Right lobe of liver (tissue), 4 donors: ENCODE data around the gene CAND2.

DNA sequence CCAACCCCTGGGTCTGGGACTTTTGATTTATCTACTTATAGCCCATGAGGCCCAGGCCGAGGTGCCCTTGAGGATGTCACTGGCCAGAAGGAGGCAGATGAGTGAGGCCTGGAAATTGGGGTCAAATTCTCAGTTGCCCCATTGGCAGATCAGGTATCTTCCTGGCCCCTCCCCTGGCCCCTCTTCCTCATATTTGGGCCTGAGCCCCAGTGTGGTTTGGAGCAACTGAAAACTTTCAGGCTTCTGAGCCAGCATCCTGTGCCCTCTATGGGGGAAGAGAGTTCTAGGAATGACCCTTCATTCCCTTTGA lies 70.7 kb downstream of the ATP2B2 start:
- PRO-cap, 4 experiments = peak in 1 of 4 experiments; most common minus-strand start position 193 of the sequence (in 1)
- RAMPAGE, long total RNA, 2 experiments = no peak in any of the 2 experiments

DNA sequence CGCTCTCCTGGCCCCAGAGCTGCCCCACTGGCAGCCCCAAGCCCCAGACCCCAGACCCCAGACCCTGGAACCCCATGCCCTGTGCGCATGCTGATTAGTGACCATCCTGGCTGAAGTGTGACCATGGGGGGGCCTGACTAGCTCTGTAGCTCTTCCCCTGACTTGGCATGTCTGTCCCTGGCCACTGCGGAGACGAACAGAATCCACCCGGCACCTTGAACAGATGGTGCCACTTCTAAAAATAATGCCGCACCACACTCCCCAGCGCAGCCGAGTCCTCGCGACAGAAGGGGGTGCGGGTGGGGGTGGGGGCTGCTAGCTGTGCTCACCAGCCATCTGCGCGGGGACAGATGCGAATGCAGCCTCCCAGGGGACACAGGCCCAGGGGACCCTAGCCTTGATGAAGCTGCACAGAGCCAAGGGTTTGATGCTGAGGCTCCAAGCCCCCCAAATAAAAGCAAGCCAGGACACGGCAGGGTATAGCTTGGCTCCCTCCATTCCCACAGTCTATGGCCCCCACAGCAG lies 41.4 kb downstream of the ATP2B2 start:
- PRO-cap, 4 experiments = no peak in any of the 4 experiments
- RAMPAGE, long total RNA, 2 experiments = no peak in any of the 2 experiments

DNA sequence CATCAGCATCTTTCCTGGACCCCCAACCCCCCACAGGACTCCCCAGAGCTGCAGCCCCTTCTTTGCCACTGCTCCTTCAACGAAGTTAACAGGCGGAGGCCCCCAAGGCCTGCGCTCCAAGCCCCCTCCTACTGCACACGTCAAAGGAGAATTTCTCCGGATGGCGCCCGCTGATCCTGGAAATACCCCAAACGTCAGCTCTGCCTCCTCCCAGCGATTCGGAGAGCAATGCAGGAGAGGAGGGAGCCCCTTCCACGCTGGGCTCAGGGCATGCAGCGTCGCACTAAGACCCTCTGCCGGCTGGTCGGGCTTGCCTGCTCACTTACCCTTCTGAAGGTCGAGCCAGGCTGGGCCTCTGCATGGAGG lies 1.3 kb downstream of the ATP2B2 start:
- PRO-cap, 4 experiments = peak in 1 of 4 experiments; most common plus-strand start position 228 of the sequence (in 1)
- RAMPAGE, long total RNA, 2 experiments = no peak in any of the 2 experiments

DNA sequence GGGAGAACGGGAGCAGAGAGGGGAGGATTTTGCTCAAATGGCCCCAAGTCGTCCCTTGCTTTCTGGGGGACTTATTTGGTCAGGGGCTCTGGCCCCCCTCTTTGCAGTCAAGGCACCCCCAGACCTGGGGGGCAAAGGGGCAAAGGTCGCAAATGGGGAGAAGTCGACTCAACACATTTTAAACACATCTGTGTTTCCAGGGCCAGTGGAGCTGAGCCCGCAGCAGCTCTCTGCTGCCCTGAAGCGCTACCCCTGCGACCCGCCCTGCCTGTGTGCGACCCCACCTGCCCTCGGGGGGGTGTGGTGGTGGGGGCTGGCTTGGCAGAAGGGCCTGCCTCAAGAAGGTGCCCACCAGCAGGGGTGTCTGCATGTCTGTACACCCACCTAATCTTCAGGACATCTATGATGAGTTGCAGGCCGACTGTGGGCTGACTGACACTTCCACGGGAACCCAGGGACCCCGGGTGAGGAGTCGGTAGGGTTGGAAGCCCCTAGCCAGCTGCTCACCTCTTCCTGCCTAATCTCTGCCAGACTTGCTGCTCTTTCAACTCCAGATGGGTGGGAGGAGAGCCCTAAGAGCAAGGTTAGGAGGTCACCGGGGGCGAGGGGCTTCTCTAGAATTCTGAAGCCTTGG lies 721 bp upstream of the ATP2B2 start:
- PRO-cap, 4 experiments = peak in 3 of 4 experiments; most common plus-strand start position 187 of the sequence (in 3)
- RAMPAGE, long total RNA, 2 experiments = no peak in any of the 2 experiments

DNA sequence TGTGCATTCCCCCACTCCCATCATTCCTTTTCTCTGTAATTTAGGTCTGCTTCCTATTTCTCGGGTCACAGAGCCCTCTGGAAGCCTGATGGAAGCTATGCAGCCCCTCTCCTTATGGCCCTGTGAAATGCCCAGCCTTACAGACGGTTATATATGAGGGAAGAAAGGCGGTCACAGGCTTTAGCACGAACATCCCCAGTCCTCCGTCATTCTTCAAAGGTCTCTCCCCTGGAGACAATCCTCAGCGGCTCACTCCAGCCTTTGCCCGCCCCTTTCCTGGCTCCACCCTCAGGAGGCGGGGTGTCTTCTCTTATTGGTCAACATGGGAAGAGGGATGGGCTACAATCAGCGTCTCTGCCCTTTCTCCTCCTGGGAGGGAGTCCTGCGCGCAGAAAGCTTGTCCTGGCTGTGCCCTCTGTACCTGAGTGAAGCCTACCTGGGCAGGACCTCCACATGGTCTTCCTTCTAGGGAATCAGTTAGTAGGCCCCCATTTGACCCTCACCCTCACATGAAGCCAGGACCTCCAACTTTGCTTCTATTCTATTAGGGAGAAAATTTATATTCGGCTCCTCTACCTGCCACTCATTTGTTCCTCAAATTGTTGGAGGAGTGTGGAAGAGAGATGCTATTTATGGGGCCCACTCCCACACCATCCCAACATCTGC lies 113.0 kb upstream of the SLC6A11 start:
- PRO-cap, 4 experiments = no peak in any of the 4 experiments
- RAMPAGE, long total RNA, 2 experiments = no peak in any of the 2 experiments

DNA sequence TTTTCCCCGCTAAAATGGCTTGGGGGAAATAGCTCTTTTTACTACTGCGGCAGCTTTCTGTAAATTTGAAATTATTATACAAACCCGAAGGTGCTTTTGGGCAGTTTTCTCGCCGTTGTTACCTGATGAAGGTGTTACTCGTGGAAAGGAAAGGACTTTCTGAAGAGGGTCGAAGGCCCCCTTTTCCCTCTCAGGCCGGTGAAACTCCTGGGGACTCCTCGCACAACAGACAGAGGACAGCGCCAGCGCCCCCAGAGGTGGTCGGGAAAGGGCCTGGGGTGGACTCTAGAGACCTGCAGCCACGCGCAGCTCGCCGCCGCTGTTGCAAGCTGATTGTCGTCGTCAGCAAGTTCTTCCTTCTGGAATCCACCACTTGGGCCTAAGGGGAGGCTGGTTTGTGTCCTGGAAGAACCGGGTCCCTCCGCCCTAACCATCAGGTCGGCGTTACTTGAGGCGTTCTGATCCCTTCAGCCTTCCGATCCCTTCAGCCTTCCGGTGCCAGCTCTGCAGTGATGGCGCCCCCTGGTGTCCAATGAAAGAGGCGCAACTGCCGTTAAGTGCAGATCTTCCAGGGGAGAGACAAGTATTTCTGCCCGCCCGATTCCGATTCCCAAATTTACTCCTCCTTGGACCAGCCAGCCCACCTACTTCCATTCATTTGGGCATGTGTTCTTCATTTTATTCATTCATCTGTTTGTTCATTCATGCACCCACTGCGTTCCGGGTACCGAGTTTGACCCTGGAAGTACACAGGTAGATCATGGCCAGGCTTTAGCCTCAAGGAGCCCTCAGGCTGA lies 77.3 kb upstream of the SLC6A11 start:
- PRO-cap, 4 experiments = no peak in any of the 4 experiments
- RAMPAGE, long total RNA, 2 experiments = no peak in any of the 2 experiments

GRCh38 chr3:11037145-11038182 lies 44.9 kb downstream of the SLC6A1 start:
- PRO-cap, 4 experiments = peak in 2 of 4 experiments; most common plus-strand start chr3:11037752 (in 1); most common minus-strand start chr3:11037627 (in 2)
- RAMPAGE, long total RNA, 2 experiments = no peak in any of the 2 experiments

DNA sequence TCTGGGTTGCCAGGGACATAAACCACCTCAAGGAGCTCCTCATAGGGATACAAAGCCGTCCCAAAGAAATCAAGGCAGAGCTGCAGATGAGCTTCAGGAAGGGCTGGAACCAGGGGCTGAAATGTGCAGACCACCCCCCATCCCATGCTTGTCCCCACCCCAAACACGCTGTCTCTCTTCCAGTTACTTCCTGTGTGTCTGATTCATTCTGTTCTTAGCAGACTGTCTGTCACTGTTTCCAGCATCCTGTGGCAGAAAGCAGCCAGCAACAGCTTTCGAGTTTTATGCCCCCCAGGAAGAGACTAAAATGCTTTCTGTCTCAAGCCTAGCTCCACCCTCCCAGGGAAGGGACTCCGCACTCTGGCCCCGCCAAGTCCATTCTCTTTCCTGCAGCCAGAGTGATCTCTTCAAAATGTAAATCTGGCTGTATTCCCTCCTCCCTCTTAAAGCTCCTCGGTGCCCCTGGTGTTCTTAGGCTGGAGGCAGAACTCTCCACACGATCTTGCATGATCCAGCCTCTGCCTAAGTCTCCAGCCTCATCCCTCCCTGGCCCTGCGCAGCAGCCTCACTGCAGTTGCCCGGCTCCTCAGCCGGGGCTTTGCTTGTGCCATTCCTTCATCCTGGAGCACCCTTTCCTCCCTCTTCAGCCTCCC lies 41.5 kb downstream of the HRH1 start:
- PRO-cap, 4 experiments = no peak in any of the 4 experiments
- RAMPAGE, long total RNA, 2 experiments = no peak in any of the 2 experiments

DNA sequence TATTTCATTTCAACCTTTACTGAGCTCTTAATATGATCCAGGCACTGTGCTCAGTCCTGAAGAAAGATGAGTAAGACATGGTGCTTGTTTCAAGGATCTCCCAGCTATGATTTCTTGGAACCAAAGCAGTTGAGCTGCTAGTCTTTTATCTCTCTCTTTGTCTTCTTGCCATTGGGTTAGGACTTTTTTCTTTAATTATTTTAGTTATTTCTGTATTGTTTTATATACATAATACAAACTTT lies 16.1 kb downstream of the ATG7 start:
- PRO-cap, 4 experiments = no peak in any of the 4 experiments
- RAMPAGE, long total RNA, 2 experiments = no peak in any of the 2 experiments

DNA sequence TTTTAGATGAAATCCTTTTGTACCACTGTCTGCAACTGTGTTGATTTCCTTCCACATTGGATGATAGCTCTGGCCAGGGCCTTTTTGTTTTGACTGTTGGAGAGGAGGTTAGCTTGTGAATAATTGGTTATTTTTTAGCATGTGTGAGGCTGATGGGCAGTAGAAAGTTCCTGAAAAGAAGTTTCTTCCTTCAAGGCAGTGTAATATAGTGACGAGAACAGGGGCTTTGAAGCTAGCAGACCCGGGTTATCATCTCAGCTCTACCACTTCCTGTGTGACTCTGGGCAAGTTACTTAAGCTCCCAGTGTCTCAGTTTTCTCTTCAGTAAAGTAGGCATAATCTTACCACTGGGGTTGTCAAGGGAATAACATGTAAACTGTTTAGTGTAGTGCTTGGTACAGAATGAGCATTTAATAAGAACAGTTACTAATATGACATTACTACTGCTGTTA lies 19.0 kb downstream of the ATG7 start:
- PRO-cap, 4 experiments = no peak in any of the 4 experiments
- RAMPAGE, long total RNA, 2 experiments = no peak in any of the 2 experiments

GRCh38 chr3:11557150-11557811 lies 86.4 kb downstream of the VGLL4 start:
- PRO-cap, 4 experiments = no peak in any of the 4 experiments
- RAMPAGE, long total RNA, 2 experiments = no peak in any of the 2 experiments

GRCh38 chr3:11624152-11624725 lies 19.5 kb downstream of the VGLL4 start:
- PRO-cap, 4 experiments = no peak in any of the 4 experiments
- RAMPAGE, long total RNA, 2 experiments = no peak in any of the 2 experiments

DNA sequence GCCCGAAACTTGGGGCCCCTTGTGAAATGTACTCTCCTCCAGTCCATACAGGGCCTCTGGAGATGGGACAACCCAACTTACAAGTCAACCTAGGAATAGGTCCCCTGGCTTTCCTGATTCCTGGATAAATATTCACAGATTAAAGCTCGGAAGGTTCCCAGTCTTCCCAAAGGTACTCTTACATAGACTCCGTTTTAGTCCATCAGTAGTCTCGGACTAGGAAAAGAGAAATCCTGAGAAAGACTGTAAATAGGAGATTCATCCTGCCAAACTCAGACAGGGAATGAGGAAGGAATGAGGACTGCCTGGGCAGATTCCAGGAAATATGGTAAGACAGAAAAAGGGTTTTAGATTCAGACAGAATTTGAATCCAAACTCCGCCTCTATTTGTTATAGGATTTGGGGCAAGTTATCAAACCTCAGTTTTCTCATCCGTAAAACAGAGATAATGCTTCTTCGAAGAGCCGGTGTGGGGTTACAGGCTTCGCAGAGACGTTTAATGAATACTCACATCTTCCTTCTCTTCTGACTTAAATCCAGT lies 77.7 kb upstream of the VGLL4 start:
- PRO-cap, 4 experiments = no peak in any of the 4 experiments
- RAMPAGE, long total RNA, 2 experiments = no peak in any of the 2 experiments

- PRO-cap, 4 experiments = no peak in any of the 4 experiments
- RAMPAGE, long total RNA, 2 experiments = no peak in any of the 2 experiments
Observed at GRCh38 chr3:12318582-12319133, 29.8 kb downstream of the PPARG start.

GRCh38 chr3:12328288-12329033 lies 39.6 kb downstream of the PPARG start:
- PRO-cap, 4 experiments = no peak in any of the 4 experiments
- RAMPAGE, long total RNA, 2 experiments = no peak in any of the 2 experiments

- PRO-cap, 4 experiments = no peak in any of the 4 experiments
- RAMPAGE, long total RNA, 2 experiments = no peak in any of the 2 experiments
Observed at GRCh38 chr3:12583161-12583509, 26.2 kb downstream of the MKRN2 start.

- PRO-cap, 4 experiments = no peak in any of the 4 experiments
- RAMPAGE, long total RNA, 2 experiments = no peak in any of the 2 experiments
Observed at GRCh38 chr3:12679512-12679926, 15.6 kb upstream of the RAF1 start.

DNA sequence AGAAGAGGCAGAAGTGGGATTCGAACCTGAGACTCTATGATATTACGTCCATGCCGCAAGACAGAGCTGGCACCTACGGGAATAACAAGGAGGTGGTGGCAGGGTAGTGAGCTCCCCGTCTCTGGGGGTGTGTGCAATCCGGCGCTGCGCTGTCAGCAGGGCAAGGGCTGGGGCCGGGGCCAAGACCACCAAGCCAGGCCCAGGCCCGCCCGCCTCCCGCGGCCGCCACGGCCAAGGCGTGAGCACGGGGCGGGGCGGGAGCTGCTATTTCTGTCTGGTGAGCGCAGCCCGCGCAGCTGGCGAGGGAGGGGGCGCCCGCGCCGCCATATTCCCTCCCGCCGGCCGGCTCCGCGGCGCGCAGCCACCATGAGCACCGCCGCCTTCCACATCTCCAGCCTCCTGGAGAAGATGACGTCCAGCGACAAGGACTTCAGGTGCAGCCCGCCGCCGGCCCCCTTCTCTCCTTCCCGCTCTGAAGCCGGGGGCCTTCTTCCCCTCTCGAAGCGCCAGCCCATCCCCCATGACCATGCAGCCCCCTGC lies at the start of gene CAND2:
Gene CAND2 (plus strand): TSS at position 326 of the 540 bp plus-strand sequence.
- PRO-cap, 4 experiments = peak in 1 of 4 experiments; most common plus-strand start position 328 of the sequence (in 1); most common minus-strand start position 235 of the sequence (in 1)
- RAMPAGE, long total RNA, 2 experiments = no peak in any of the 2 experiments

GRCh38 chr3:12867962-12868380 lies 26.6 kb upstream of the RPL32 start:
- PRO-cap, 4 experiments = no peak in any of the 4 experiments
- RAMPAGE, long total RNA, 2 experiments = no peak in any of the 2 experiments

DNA sequence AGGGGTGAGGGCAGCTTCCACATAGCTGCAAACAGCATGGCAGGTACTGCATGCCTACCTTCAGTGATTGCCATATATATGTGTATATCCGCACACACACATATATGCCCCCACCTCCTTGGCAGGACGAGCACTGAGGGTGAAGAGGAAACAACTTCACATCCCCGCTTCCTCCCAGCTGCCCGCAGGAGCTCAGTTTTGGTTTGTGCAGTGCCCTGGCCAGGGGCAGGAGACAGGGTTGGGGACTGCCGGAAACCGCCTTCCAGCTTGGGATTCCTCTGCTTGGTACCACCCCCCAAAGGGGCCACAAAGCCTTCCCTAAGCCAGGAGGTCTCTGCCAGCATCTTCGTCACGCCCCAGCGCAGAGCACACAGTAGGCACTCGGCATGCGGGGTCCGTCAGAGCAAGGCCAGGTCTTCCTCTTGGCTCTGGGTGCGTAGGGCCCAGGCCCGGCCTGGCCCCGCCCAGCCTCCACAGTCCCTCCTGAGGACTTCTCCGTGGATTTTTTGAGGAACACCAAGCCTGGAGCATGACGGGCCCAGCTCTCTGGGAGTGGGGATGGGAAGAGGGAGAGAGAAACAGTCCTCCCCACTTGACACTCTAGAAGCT lies 61.9 kb upstream of the RPL32 start:
- PRO-cap, 4 experiments = no peak in any of the 4 experiments
- RAMPAGE, long total RNA, 2 experiments = no peak in any of the 2 experiments